Melanocyte of skin (primary cell): ENCODE data around the gene EEIG1.

DNA sequence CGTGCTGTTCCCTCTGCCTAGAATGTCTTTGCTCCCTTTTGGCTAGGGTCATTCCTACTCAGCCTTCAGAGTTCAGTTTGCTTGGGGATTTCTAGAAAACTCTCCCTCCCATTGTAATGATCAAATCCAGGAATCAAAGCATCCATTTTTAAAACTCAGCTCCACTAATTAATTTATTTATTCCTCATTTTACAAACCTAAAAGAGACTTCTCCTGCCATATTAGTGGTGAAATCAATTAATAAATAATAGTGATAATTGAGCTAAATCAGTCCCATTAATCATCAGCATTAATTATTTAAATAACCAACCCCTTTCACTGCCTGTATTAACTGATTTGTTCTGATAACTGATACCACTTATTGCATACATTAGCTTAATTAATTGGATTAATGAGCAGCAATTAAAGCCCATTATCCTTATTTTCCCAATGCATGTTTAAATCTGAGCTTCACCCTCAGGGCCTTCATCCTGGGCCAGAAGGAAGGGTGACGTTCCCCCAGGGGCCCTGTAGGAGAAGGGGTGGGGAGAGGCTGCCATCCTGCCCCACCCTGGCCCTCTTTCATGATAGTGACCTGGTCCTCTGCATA lies 12.7 kb downstream of the SH2D3C start:
- CAGE, long polyA plus RNA, 2 experiments, result no peak in any of the 2 experiments

GRCh38 chr9:127783698-127784050 lies 2.2 kb upstream of the CDK9 start:
- CAGE, long polyA plus RNA, 2 experiments, result no peak in any of the 2 experiments

GRCh38 chr9:127788713-127789572 lies 3.1 kb downstream of the CDK9 start:
- CAGE, long polyA plus RNA, 2 experiments, result no peak in any of the 2 experiments

DNA sequence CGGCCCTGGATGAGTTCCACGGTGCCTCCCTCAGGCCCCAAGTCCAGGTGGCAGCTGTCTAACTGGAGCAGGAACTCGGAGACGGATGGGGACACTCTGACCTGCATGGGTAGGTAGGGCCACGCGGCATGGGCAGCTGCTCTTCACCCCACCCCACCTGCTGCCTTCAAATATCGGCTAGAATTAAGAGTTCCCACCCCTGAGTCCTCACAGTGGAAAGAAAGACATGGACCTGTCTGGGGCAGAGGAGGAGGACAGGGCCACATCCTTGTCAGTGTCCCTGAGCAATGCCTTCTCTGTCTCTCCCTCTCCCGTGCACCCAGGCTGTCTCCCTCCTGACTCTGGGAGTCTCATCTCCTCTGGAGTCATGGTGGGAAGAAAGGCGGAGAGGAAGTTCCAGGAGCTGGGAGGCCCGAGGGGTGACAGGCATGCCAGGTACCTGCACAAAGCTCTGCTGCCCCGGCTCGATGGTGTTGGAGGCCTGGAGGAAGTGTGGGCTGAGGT lies 15.6 kb downstream of the FPGS start:
- CAGE, long polyA plus RNA, 2 experiments, result no peak in any of the 2 experiments

GRCh38 chr9:127848043-127848400 lies 6.4 kb downstream of the ENG start:
- CAGE, long polyA plus RNA, 2 experiments, result no peak in any of the 2 experiments

DNA sequence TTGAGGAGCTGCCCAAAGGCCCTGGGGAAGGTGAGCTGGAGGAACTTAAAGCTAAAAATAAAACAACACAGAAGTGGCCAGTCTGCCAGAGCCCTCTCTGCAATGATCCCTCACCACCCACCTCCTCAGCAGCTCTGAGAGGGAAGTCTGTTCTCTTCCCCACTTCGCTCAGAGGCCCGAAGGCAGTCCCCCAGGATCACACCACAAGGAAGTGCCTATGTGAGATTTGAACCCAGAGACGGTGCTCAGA lies 879 bp downstream of the ENG start:
- CAGE, long polyA plus RNA, 2 experiments, result no peak in any of the 2 experiments

DNA sequence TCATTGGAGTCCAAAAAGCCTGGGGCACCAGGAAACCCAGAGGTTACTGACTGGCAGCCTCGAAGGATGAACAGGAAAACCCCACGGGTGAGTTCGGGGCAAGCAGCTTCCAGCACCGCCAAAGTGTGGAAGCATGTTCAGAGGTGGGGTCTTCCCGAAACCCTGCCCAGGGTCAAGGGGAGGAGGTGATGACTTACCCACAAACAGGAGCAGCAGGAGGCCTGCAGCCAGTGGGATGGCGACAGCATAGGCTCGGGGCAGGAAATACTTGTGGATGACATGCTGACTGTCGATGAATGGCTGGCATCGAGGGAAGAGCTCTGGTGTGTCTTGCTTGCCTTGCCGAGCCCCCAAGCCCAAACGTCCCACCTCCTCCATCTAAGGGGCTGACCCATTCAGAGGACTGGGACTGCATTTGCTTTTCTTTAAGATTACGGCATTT lies 1.3 kb downstream of the DPM2 start:
- CAGE, long polyA plus RNA, 2 experiments, result no peak in any of the 2 experiments

DNA sequence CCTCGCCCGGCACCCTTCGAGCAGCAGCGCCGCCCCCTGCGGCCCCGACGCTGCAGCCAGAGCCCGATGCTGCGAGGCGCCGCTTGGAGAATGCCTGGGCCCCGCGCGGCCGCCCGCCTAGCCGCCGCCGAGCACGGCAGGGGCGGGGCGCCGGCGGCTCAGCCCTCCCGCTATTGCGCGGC lies at the start of gene EEIG1:
Gene EEIG1, minus strand, starts transcription at position 92 of the 182 bp plus-strand sequence.
- CAGE, long polyA plus RNA, 2 experiments, result no peak in any of the 2 experiments

DNA sequence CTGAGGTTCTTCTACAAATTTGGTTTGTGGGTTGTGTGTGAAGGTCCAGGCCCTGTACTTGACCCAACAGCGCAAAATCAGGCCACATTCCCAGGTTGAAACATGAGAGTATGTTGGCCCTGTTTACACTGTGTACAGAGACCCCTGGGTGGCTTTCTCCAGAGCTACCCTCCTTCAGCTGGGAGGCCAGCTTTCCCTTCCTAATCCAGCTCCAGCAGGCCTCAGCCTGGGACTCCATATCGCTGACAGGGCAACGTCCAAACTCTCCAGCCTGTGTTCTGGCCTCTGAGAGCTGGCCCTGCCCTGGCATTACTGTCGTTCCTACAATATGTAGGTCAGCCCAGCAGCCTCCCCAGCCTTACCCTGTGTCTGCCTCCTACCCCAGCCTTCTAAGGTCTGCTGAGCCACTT lies 8.2 kb upstream of the EEIG1 start:
- CAGE, long polyA plus RNA, 2 experiments, result no peak in any of the 2 experiments

DNA sequence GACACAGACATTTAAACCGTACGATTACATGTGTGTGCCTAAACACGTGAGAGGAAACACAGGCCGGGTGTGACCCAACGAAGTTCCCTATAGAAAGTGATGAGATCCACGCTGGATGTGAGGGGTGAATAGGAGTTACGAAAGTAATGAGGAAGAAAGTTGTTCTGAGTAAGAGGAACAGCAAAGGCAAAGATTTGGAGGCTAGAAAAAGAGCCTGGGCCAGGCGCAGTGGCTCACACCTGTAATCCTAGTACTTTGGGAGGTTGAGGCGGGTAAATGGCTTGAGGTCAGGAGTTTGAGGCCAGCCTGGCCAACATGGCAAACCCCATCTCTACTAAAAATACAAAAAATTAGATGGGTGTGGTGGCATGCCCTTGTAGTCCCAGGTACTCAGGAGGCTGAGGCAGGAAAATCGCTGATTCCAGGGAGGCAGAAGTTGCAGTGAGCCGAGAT lies 13.4 kb downstream of the NAIF1 start:
- CAGE, long polyA plus RNA, 2 experiments, result no peak in any of the 2 experiments

DNA sequence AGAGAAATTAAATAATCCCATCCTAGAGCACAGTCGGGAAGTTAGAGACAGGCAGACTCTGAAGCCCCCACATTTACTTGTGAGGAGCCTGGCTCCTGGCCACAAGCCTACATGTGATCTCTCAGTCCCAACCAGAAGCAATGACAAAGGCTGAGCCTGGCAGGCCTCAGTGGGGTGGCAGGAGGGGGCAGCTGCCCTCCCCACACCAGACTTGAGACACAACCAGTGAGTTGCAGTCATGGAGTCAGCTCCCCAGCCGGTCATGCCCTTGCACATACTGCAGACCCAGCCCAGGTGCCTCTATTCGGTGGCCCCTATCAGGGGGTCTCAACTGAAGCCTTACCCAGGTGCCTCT lies 11.0 kb downstream of the NAIF1 start:
- CAGE, long polyA plus RNA, 2 experiments, result no peak in any of the 2 experiments

DNA sequence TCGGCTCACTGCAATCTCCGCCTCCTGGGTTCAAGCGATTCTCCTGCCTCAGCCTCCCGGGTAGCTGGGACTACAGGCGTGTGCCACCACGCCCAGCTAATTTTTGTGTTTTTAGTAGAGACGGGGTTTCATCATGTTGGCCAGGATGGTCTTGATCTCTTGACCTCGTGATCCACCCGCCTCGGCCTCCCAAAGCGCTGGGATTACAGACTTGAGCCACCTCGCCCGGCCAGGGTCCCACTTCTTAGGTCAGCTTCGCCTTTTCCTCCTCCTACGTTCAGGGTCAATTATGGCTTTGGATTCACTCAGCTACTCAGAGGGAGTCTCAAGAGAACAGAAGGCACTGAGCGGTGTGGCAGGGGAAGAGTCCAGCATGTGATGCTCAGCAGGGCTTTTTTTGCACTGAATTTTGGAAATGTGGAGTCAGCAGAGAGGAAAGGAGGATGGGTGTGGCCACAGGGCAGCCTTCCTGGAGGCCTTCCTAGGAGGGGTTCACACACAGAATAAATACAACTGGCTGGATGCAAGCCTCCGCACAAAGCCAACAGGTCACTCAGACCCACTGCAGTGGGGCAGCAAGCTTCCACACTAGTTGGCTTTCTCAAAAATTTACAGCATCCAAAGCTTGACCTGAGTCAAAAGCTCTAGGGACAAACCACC lies 4.9 kb downstream of the NAIF1 start:
- CAGE, long polyA plus RNA, 2 experiments, result no peak in any of the 2 experiments

DNA sequence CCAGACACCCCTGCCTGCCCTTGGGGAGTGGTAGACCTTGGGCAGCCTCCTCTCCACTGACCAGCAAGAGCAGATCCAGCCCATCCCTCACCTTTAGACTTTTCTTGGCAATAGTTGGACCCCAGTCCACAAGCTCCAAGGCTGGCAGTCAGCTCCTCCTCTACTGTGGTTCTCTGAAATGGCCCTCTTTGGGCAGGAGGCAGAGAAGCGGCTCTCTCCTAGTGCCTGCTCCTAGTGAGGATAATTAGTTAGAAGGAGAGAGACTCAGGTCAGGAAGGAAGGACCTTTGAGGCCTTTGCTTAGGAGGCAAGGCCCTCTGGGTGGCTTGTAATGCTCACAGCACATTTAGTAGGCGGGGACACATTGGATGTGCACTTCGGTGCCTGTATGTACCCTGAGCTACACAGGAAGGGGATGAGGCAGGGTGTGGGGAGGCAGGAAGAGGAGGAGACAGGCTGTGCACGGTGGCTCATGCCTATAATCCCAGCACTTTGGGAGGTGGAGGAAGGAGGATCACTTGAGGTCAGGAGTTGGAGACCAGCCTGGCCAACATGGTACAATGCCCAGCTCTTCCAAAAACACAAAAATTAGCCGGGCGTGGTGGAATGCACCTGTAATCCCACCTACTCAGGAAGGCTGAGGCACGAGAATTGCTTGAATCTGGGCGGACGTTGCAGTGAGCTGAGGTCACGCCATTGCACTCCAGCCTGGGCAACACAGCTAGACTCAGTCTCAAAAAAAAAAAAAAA lies 7.2 kb upstream of the LCN2 start:
- CAGE, long polyA plus RNA, 2 experiments, result no peak in any of the 2 experiments

DNA sequence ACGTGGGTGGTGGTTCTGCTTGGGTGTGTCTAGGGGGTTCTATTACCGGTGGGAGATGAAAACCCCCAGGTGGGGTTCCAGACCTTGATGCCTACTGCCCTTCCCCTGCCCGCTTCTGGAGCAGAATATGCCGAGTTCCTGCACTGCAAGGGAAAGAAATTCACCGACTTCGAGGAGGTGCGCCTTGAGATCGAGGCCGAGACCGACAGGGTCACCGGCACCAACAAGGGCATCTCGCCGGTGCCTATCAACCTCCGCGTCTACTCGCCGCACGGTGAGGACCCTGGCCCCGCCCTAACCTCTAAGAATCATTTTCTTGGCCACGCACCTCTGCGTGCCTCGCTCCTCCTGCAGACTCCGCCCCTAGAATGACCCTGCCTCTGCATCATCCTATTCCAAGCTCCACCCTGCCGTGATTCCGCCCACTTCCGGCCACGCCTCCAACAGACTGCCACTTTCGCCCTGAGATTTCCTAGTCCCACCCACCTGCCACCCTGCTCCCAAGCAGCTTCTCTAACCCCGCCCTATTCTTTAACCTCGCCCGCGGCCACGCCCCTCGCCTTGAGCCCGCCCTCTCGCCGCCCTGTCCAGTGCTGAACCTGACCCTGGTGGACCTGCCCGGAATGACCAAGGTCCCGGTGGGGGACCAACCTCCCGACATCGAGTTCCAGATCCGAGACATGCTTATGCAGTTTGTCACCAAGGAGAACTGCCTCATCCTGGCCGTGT lies 15.4 kb downstream of the DNM1 start:
- CAGE, long polyA plus RNA, 2 experiments, result no peak in any of the 2 experiments

GRCh38 chr9:128257428-128258469 lies 18.1 kb downstream of the GOLGA2 start:
- CAGE, long polyA plus RNA, 2 experiments, result no peak in any of the 2 experiments

- CAGE, long polyA plus RNA, 2 experiments, result no peak in any of the 2 experiments
Measured at GRCh38 chr9:128270783-128271410, 4.9 kb downstream of the GOLGA2 start.

DNA sequence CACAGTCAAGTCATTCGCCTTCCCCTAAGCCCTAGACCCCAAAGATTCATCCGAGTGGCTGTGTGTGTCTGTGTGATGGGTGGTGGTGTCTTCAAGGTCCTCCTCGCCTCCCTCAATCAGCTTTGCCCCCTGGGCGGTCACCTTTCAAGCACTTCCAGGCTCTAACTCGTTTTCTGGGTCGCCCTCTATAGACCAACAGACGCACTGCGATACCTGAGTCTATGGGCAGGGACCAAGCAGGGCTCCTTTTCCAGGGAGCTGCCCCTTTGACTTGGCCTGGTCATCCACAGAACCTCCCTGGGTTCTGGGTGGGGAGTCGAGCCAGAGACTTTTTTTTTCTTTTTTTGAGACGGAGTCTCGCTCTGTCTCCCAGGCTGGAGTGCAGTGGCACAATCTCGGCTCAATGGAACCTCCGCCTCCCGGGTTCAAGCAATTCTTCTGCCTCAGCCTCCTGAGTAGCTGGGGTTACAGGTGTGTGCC lies 1.1 kb downstream of the SLC27A4 start:
- CAGE, long polyA plus RNA, 2 experiments, result no peak in any of the 2 experiments

- CAGE, long polyA plus RNA, 2 experiments, result no peak in any of the 2 experiments
Measured at GRCh38 chr9:128352881-128353706, 12.8 kb downstream of the SLC27A4 start.

DNA sequence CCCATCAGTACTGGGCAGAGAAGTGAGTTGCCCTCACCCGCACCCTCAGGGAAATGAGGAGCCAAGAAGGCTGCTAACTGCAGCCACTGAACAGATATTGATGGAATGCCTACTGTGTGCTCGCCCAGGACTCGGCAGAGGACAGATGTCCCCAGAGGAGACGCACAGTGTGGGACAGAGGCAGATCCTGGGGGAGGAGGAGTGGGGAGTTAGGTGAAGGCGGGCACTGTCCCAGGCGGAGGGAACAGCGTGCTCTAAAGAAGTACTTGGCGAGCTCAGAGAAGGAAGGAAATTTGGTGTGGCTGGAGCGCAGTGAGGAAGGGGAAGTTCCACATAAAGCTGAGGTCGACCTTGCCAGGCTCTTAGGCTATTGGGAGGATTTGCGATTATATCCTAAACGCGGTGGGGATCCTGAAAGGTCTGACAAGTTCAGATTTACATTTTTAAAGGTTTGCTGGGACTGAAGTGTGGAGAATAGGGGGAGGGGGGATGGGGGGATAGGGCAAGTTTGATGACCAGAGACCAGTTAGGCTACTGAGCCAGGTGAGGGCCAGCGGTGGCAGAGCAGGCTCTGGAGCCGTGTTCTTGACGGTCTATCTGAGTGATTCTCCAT lies 23.6 kb upstream of the CERCAM start:
- CAGE, long polyA plus RNA, 2 experiments, result no peak in any of the 2 experiments

DNA sequence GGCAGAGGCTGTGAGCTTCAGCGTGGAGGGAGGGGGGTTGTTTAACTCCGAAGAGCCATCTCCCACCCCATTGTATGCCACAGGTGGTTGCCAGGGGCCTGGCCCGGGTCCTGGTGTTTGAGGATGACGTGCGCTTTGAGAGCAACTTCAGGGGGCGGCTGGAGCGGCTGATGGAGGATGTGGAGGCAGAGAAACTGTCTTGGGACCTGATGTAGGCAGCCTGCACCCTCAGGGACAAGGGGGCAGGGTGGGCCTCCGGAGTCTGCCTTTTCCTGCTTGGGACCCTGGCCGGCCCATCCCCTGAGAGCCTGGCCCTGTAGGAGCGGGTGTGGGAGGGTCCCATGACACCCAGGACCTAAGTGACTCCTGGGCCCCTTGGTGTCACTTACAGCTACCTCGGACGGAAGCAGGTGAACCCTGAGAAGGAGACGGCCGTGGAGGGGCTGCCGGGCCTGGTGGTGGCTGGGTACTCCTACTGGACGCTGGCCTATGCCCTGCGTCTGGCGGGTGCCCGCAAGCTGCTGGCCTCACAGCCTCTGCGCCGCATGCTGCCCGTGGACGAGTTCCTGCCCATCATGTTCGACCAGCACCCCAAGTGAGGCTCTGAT lies 13.5 kb downstream of the CERCAM start:
- CAGE, long polyA plus RNA, 2 experiments, result no peak in any of the 2 experiments